HepG2 (cell line): ENCODE measurements around a stretch of chr21.

DNA sequence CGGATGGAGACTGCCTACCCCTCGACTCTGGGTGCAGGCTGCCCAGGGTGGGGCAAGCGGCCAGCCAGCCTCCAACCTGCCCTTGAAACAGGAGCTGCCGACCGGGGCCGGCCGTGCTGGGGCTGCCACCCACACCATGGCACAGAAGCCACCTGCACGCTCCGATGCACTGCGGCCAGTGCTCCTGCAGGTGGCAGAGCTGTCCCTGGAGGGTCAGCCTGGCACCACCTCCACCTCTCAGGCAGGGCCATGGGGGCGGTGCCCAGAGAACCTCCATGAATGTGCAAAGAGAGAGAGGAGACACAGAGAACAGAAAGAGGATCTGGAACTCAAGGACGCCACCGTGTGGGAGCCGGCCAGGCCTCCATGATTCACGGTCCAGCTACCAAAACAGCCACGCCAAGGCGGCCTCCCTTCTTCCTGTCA lies 5397.8 kb upstream of the TPTE start:
- RRBS, 2 experiments, result no CpG with 5 or more reads among the region's 17 CpGs
CAGE:
- cytosol, long polyA minus RNA, result no peak
- cytosol, long polyA plus RNA, result no peak
- long polyA plus RNA, result no peak
- nucleus, long polyA minus RNA, result no peak
- nucleus, long polyA plus RNA, result no peak

DNA sequence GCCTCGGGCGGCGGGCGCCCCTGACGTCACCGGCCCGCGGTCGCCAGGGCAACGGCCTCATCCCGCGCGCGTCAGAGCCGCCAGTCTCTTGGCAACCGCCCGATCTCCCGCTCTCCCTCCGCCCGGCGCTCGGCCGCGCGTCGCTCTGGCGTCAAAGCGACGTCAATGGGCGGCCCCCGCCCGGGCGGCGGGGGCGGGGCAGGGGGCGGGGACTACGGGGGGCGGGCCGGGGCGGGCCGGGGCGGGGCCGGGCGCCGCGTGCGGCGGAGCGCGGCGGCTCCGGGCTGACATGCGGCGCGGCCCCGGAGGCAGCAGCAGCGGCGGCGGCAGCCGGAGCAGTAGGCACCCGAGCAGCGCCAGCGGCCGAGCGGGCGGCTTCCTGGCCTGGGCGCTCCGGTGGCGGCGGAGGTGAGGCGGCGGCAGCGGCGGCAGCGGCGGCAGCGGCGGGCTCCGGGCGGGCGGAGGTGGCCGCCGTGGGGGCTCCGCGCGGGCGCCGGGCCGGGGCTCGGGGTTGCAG lies 4410.5 kb upstream of the TPTE start:
- RRBS, 2 experiments, result no CpG with 5 or more reads among the region's 90 CpGs
CAGE:
- cytosol, long polyA minus RNA, result no peak
- cytosol, long polyA plus RNA, result no peak
- long polyA plus RNA, result no peak
- nucleus, long polyA minus RNA, result no peak
- nucleus, long polyA plus RNA, result no peak

DNA sequence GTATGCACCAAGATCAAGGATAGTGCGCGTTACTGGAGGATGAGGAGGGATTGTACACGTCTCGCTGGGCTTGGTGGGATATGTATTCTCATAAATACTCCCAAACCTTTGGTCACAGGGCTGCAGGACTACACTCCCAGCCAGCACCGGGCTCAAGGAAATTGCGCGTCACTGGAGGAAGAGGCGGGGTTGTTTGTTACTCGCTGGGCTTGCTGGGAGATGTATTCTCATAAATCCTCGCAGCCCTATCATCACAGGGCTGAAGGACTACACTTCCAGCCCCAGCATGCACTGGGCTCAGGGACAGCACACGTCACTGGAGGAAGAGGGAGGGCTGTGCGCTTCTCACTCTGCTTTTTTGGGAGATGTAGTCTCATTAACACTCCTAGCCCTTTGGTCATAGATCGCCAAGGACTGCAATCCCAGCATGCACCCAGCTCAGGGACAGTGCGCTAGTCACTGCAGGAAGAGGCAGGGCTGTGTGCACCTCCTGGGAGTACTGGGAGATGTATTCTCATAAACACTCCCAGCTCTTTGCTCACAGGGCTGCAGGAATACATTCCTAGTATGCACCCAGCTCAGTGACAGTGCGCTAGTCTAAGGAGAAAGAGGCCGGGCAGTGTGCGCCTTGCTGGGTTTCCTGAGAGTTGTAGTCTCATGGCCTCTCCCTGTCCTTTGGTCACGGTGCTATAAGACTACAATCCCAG lies 4151.4 kb upstream of the TPTE start:
- RRBS, 2 experiments, result no CpG with 5 or more reads among the region's 18 CpGs
CAGE:
- cytosol, long polyA minus RNA, result no peak
- cytosol, long polyA plus RNA, result no peak
- long polyA plus RNA, result no peak
- nucleus, long polyA minus RNA, result no peak
- nucleus, long polyA plus RNA, result no peak

GRCh38 chr21:6499048-6499440 lies 4022.3 kb upstream of the TPTE start:
- RRBS, 2 experiments, result no CpG with 5 or more reads among the region's 54 CpGs
CAGE:
- cytosol, long polyA minus RNA, result no peak
- cytosol, long polyA plus RNA, result no peak
- long polyA plus RNA, result start-site peak on the minus strand at chr21:6499242-6499261, 143 and 103 reads in 2 replicates
- nucleus, long polyA minus RNA, result no peak
- nucleus, long polyA plus RNA, result start-site peak on the minus strand at chr21:6499238-6499261, 105 and 188 reads in 2 replicates

DNA sequence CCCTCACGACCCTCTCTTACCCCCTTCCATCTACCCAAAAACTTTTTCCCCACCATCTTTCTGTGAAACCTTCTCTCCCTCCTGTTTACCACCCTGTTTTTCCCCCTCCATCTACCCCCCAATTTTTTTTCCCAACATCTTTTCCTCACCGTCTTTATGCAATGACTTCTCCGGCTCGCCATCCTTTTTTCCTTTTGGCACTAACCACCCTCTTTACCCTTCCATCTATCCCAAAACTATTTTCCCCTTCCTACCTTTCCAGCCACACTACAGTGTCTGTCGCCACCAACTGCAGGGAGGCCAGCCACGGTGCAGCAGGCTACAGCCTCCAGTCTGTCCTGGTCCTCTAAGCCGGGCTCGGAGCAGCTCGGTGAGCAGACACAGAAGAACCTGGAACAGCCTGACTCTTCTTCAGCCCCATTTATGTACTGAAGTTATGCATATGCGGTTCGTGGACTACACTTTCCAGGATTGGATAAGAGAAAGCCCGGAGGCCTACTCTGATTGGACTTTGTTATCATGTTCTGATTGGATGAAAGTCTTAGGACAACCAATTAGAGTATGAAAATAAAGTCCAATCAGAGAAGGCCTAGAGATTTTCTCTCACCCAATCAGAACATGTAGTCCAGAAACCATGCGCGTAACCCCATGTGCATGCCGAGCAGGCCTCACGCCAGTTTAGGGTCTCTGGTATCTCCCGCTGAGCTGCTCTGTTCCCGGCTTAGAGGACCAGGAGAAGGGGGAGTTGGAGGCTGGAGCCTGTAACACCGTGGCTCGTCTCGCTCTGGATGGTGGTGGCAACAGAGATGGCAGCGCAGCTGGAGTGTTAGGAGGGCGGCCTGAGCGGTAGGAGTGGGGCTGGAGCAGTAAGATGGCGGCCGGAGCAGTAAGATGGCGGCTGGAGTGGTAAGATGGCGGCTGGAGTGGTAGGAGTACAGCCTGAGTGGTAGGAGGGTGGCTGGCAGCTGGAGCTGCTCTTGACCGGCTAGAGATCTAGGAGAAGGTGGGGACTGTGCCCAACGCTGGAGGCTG lies 108.2 kb upstream of the TPTE start:
- RRBS, 2 experiments, result 15 to 25% methylated on average over 2 of the region's 30 CpGs
CAGE:
- cytosol, long polyA minus RNA, result no peak
- cytosol, long polyA plus RNA, result no peak
- long polyA plus RNA, result no peak
- nucleus, long polyA minus RNA, result no peak
- nucleus, long polyA plus RNA, result no peak

GRCh38 chr21:14486136-14486508 lies 60.0 kb downstream of the SAMSN1 start:
- RRBS, 2 experiments, result no CpG with 5 or more reads among the region's 1 CpG
CAGE:
- cytosol, long polyA minus RNA, result no peak
- cytosol, long polyA plus RNA, result no peak
- long polyA plus RNA, result no peak
- nucleus, long polyA minus RNA, result no peak
- nucleus, long polyA plus RNA, result no peak

- RRBS, 2 experiments, result no CpG with 5 or more reads among the region's 4 CpGs
CAGE:
- cytosol, long polyA minus RNA, result no peak
- cytosol, long polyA plus RNA, result no peak
- long polyA plus RNA, result no peak
- nucleus, long polyA minus RNA, result no peak
- nucleus, long polyA plus RNA, result no peak
Measured at GRCh38 chr21:14511950-14512932, 33.9 kb downstream of the SAMSN1 start.

- RRBS, 2 experiments, result no CpG with 5 or more reads among the region's 3 CpGs
CAGE:
- cytosol, long polyA minus RNA, result no peak
- cytosol, long polyA plus RNA, result no peak
- long polyA plus RNA, result no peak
- nucleus, long polyA minus RNA, result start-site peak on the minus strand at chr21:14983001-14983012, 18 reads; start-site peak on the minus strand at chr21:14983244-14983255, 36 reads
- nucleus, long polyA plus RNA, result start-site peak on the minus strand at chr21:14982980-14983032, 25 and 44 reads in 2 replicates; start-site peak on the minus strand at chr21:14983340-14983371, 24 and 21 reads in 2 replicates
Measured at GRCh38 chr21:14982819-14983665, 81.8 kb downstream of the NRIP1 start.

DNA sequence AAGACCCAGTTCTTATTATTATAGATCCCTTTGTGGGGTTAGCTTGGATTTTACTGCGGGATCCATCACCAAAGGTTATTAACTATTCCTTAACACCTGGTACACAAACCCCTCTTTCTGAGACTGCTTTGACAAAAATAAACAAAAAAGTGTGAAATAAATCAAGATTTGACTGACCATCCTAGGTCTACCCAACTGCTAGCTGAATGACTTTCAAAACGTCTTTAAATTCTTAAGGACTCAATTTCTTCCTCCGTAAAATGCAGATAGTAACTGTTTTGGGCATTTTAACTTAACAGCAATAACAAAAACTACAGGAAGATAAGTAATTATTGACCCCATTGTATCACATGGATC lies 9.3 kb downstream of the NRIP1 start:
- RRBS, 2 experiments, result no CpG with 5 or more reads among the region's 3 CpGs
CAGE:
- cytosol, long polyA minus RNA, result no peak
- cytosol, long polyA plus RNA, result no peak
- long polyA plus RNA, result no peak
- nucleus, long polyA minus RNA, result no peak
- nucleus, long polyA plus RNA, result no peak

- RRBS, 2 experiments, result no CpG with 5 or more reads among the region's 2 CpGs
CAGE:
- cytosol, long polyA minus RNA, result no peak
- cytosol, long polyA plus RNA, result no peak
- long polyA plus RNA, result no peak
- nucleus, long polyA minus RNA, result no peak
- nucleus, long polyA plus RNA, result no peak
Measured at GRCh38 chr21:15195215-15195555, 130.4 kb upstream of the NRIP1 start.

DNA sequence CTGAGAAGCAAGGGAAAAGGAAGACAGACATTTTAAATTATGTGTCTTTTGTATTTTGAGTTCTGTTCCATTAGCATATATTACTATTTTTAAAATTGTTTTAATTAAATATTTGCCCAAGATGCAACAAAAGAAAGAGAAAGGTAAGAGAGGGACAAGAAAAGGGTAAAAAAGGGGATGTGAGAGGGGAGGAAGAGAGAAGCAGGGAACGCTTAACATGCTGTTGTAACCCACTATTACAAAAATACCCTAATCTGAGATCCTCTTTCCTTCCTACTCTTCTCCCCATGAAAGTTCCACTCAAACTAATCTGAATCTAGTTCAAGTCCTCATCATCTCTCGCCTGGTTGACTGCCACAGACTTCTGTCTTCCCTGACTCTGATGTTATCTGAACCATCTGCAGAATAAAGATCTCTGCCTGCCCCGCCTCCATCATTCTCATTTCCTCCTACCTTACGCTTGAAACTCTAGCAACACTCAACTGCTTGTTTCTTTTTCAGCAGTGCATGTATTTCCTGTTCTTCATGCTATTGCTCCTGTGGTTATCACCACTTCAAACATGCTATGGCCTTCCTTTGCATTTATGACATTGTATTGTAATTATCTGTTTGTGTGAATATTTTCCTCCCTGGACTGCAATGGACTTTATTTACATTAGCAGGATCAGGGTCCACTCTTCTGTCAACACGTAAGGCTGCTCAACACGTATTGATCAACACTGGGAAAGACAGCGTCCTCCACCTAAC lies 215.7 kb upstream of the USP25 start:
- RRBS, 2 experiments, result no CpG with 5 or more reads among the region's 7 CpGs
CAGE:
- cytosol, long polyA minus RNA, result no peak
- cytosol, long polyA plus RNA, result no peak
- long polyA plus RNA, result no peak
- nucleus, long polyA minus RNA, result no peak
- nucleus, long polyA plus RNA, result no peak

- RRBS, 2 experiments, result no CpG with 5 or more reads among the region's 9 CpGs
CAGE:
- cytosol, long polyA minus RNA, result no peak
- cytosol, long polyA plus RNA, result no peak
- long polyA plus RNA, result no peak
- nucleus, long polyA minus RNA, result no peak
- nucleus, long polyA plus RNA, result no peak
Measured at GRCh38 chr21:15682000-15682799, 47.6 kb upstream of the USP25 start.

DNA sequence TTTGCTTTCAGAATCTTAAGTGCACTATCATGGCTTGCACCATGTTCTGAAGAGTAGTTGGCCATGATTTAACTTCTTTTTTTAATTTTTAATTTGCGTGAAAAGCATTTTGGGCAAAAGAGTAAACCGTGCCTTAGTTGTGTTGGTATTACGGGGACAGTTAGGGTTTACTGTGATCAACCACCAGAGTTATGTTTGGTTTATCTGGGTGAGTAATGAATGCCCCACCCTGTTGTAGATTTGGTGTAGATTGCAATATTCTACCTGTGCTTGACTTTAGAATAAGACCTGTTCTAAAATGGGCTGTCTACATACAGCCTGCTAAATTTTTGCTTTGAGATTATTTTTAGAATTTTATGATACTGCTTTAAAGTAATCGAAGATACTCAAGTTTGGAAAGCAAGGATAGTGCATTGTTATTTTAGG lies 1.4 kb downstream of the USP25 start:
- RRBS, 2 experiments, result no CpG with 5 or more reads among the region's 4 CpGs
CAGE:
- cytosol, long polyA minus RNA, result no peak
- cytosol, long polyA plus RNA, result no peak
- long polyA plus RNA, result no peak
- nucleus, long polyA minus RNA, result no peak
- nucleus, long polyA plus RNA, result no peak

- RRBS, 2 experiments, result no CpG with 5 or more reads among the region's 5 CpGs
CAGE:
- cytosol, long polyA minus RNA, result no peak
- cytosol, long polyA plus RNA, result no peak
- long polyA plus RNA, result no peak
- nucleus, long polyA minus RNA, result no peak
- nucleus, long polyA plus RNA, result no peak
Measured at GRCh38 chr21:16180723-16181644, 451.2 kb downstream of the USP25 start.

DNA sequence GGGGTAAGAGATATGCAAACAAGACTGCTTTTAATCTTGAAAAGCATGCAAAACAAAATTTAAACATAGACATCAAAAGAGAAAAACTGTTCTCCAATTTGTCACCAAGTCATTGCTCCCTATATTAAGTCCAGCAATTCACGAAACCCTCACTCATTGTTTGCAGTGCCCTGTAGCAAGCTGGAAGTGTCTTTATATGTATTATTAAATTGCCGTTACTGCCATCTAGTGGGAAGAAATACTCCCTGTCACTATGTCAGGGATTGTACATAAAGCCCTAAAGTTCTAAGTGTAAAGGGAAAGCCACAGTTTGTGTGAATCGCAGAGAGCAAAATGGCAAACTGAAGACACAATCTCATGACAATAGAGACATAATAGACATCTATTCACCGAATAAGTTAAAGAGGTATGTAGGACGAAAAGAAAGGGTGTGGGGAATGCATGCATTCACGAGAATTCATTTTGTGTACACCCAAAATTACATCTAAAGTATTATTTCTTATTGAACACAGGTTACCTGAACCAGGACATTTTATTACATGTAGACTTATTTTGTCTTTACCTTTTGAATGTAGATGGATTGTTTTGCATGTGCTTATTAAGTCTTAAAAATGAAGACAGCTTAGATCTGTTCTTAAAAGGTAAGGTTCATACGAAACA lies 600.7 kb downstream of the USP25 start:
- RRBS, 2 experiments, result no CpG with 5 or more reads among the region's 7 CpGs
CAGE:
- cytosol, long polyA minus RNA, result no peak
- cytosol, long polyA plus RNA, result no peak
- long polyA plus RNA, result no peak
- nucleus, long polyA minus RNA, result no peak
- nucleus, long polyA plus RNA, result no peak

GRCh38 chr21:16394344-16394933 lies 664.7 kb downstream of the USP25 start:
- RRBS, 2 experiments, result no CpG with 5 or more reads among the region's 4 CpGs
CAGE:
- cytosol, long polyA minus RNA, result no peak
- cytosol, long polyA plus RNA, result no peak
- long polyA plus RNA, result no peak
- nucleus, long polyA minus RNA, result no peak
- nucleus, long polyA plus RNA, result no peak

- RRBS, 2 experiments, result no CpG with 5 or more reads among the region's 7 CpGs
CAGE:
- cytosol, long polyA minus RNA, result no peak
- cytosol, long polyA plus RNA, result no peak
- long polyA plus RNA, result no peak
- nucleus, long polyA minus RNA, result no peak
- nucleus, long polyA plus RNA, result no peak
Measured at GRCh38 chr21:16551737-16552241, 822.0 kb downstream of the USP25 start.

- RRBS, 2 experiments, result no CpG with 5 or more reads among the region's 3 CpGs
CAGE:
- cytosol, long polyA minus RNA, result no peak
- cytosol, long polyA plus RNA, result no peak
- long polyA plus RNA, result no peak
- nucleus, long polyA minus RNA, result no peak
- nucleus, long polyA plus RNA, result no peak
Measured at GRCh38 chr21:16579742-16579941, 849.9 kb downstream of the USP25 start.

DNA sequence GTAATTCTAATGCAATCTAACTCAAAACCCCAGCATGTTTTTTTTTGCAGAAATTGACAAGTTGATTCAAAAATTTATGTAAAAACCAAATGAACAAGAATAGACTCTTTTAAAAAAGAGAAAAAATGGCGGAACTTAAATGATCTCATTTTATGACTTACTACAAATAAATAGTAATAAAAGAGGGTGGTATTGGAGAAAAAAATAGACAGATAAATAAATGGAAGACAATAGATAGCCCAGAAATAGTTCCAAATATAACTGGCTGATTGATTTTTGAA lies 677.1 kb upstream of the CXADR start:
- RRBS, 2 experiments, result no CpG with 5 or more reads among the region's 1 CpG
CAGE:
- cytosol, long polyA minus RNA, result no peak
- cytosol, long polyA plus RNA, result no peak
- long polyA plus RNA, result no peak
- nucleus, long polyA minus RNA, result no peak
- nucleus, long polyA plus RNA, result no peak

DNA sequence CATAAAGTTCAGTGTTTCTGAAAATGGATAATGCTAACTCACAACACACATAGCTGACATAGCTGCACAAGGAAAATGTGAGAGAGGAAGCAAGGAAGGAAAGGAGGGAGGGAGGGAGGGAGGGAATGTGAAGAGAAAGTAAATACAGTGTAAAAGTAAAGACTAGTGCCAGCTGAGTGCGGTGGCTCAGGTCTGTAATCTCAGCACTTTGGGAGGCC lies 373.7 kb upstream of the CXADR start:
- RRBS, 2 experiments, result no CpG with 5 or more reads among the region's 1 CpG
CAGE:
- cytosol, long polyA minus RNA, result no peak
- cytosol, long polyA plus RNA, result no peak
- long polyA plus RNA, result no peak
- nucleus, long polyA minus RNA, result no peak
- nucleus, long polyA plus RNA, result no peak